Cardiac ventricle fibroblast (primary cell): ENCODE data around the genes ZNF813, CACNG8 and CACNG6.

- RAMPAGE, long total RNA, result no peak
These were observed 52.8 kb downstream of the ENSG00000269825 start for GRCh38 chr19:52637211-52638169.

- RAMPAGE, long total RNA, result no peak
These were observed 588 bp downstream of the ZNF888 start for GRCh38 chr19:52922359-52923320.

GRCh38 chr19:52942297-52943468 lies 19.5 kb upstream of the ZNF888 start:
- RAMPAGE, long total RNA, result no peak

GRCh38 chr19:52945590-52946369 lies 16.9 kb downstream of the ZNF816 start:
- RAMPAGE, long total RNA, result no peak

DNA sequence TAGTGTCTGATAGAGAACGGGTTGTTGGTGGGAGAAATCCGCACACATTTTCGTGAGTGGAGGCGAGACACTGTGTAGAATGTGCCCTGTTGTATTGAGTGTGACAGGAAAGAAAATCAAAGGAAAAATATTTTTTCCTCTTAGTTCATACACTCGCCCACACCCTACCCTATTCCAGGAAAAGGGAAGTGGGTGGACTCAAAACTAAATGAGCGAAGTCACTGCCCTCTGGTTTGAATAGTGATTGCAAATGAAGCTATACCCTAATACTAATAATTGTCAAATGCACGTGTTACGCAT lies 2.0 kb downstream of the ZNF347 start:
- RAMPAGE, long total RNA, result no peak

GRCh38 chr19:53389946-53390549 lies 4.9 kb upstream of the ZNF765 start:
- RAMPAGE, long total RNA, result no peak

DNA sequence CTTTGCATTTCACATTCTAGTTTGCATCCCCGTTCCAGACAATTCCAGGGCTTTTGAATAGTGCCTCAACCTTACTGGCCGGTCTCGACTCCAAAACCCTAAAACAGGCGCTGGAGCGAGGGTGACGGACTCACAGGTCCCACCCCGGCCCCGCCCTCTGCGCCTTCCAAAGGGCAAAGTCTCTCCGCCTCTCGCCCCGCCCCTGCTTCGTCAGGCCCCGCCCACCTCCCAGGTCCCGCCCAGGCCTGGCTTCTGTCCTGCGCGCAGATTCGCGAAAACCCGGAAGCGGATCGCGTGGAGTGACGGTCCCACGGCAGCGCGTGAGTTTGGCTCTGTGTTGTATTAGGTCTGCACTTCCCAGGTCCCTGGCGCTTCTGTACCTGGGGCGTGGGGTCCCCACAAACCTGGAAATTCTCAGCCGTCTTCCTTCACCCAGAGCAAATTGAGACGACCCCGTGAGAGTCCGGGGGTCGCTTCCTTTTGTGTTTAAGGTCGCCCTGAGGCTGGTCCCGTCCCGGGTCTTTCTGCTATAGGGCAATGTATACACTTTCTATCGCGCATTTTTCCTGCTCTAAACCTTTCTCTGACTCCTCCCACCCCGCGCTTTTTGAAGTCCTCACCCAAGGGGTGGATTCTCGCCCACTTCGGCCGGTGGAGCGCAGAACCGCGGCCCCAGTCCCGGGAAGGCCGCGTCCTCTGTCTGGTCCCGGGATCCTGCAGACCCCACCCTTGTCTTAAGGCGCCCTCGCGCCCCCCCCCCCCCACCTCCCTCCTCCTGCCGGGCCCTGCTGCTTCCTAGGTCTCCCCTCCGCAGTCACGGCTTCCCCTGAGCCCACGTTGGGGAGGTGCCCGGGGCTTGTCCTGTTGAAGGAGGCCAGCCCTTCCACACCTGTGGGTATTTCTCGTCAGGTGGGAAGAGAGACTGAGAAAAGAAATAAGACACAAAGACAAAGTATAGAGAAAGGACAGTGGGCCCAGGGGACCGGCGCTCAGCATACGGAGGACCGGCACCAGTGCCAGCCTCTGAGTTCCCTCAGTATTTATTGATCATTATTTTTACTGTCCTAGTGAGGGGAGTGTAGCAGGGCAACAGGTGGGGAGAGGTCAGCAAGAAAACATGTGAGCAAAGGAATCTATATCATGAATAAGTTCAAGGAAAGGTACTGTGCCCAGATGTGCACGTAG lies at the start of gene ZNF813:
Gene ZNF813, plus strand, starts transcription at position 264 of the 1,185 bp plus-strand sequence.
- RAMPAGE, long total RNA, result no peak

- RAMPAGE, long total RNA, result no peak
These were observed 33.6 kb upstream of the ZNF331 start for GRCh38 chr19:53504399-53504624.

GRCh38 chr19:53554328-53555516 lies 16.8 kb downstream of the ZNF331 start:
- RAMPAGE, long total RNA, result no peak

- RAMPAGE, long total RNA, result no peak
These were observed 25.0 kb downstream of the ZNF331 start for GRCh38 chr19:53562949-53563263.

DNA sequence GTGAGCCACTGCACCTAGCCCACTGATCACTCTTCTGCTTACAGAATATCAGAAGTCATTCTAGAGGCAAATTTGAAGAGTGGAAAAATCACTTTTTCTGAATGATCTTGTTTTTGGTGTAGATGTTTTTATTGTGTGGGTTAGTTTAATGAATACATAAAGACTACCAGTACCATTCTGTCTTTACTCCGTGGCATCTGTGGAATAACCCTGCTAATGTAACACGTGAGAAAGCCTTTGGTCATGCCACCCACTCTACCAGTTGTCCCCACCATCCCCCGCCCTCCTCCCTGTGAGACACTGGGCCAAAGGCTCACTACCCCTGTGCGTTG lies 41.1 kb downstream of the ZNF331 start:
- RAMPAGE, long total RNA, result no peak

DNA sequence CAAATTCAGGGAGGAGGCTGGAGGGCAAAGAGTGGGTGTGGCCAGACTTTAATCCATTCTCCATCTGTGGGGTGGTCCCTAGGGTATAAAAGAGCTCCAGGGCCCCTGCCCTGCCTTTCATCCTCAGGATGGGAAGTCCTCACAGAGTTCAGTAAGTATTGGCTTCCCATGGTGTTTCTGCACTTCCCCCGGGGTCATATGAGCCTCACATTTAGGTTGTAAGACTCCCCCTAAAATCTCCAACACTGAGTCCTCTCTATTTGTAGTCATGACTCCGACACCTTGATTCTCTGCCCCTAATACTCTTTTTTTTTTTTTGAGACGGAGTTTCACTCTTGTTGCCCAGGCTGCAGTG lies 33.0 kb downstream of the DPRX start:
- RAMPAGE, long total RNA, result no peak

DNA sequence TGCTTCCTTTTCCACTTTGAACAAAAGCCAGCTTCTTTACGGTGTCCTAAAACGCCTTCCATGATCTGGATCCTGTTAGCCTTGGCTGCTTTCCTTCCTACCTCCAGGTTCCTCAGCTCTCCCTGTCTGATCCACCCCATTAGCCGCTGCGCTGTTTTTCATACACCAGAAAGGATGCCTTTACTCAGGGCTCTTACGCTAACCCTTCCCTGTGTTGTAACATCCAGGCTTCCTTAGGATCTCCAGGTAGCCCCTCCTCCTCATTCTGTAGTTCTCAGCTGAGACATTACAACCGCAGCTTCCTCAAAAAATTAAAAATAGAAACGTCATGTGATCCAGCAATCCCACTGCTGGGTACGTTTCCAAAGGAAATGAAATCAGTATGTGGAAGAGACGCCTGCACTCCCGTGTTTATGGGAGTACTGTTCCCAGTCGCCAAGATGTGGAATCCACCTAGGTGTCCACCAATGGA lies 18.5 kb upstream of the MYADM start:
- RAMPAGE, long total RNA, result no peak

GRCh38 chr19:53851581-53852326 lies 15.9 kb upstream of the MYADM start:
- RAMPAGE, long total RNA, result no peak

- RAMPAGE, long total RNA, result no peak
These were observed 3.5 kb upstream of the CACNG8 start for GRCh38 chr19:53959233-53959691.

DNA sequence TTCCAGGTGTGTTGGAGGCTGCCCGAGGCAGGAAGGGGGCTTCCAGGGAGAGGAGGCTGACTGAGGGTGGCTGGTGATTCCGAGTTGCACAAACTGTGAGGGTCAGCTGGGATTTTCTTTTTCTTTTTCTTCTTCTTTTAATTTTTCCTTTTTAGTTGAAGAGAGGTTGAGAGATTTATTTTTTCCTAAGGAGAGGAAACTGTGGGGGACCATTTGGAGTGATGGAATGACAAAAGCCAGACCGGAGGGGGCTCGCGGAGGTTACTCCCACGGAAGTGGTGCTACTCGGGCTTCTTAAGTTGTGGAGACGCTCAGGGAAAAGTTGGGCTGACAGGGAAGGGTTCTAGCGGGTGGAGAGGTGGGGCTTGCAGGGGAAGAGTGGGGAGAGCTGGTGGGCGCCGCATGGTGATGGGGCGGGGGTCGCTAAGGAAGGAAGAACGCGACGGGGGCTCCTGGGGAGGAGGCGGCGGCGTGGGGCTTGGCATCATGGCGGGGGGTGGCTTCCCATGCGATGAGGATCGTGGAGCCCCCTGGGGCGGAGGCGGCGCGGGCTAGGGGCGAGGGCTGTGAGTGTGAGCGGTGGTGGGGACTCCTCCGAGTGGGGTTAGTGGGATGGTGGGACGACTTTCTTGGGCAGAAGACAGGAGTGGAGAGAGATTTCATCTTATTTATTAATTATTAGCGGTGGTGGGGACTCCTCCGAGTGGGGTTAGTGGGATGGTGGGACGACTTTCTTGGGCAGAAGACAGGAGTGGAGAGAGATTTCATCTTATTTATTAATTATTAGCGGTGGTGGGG lies 754 bp upstream of the CACNG8 start:
- RAMPAGE, long total RNA, result no peak

- RAMPAGE, long total RNA, result no peak
These were observed at the start of gene CACNG8 for GRCh38 chr19:53962864-53963338. TSS of gene CACNG8 (plus strand) at chr19:53962937.

DNA sequence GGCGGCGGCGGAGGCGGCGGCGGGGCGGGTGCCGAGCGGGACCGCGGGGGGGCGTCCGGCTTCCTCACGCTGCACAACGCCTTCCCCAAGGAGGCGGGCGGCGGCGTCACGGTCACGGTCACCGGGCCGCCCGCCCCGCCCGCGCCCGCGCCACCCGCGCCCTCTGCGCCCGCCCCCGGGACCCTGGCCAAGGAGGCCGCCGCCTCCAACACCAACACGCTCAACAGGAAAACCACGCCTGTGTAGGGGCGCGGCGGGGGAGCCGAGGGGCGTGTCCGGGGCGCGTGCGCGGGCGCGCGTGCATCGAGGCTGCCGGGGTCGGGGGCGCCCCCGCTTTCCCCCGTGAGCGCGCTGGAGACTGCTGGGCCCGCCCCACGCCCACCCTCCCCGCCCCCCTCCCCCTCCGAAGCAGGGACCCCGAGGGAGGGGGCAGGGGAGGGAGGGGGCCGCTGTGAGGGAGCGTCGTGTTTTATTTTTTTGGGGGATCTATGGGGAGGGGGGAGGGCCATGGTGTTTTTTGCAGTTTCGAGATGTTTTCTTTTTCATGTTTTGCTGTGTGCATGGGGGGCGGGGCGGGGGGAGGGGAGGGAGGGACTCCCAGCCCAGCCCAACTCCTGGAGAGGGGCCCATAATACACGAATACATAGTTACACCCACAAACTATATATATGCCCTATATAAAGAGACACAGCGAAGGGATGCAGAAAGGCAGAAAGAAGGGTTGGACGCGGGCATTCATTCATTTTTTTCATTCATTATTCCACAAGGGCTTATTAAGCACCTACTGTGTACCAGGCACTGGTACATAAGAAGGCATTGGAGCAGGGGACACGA lies 8.6 kb upstream of the CACNG6 start:
- RAMPAGE, long total RNA, result no peak

- RAMPAGE, long total RNA, result no peak
These were observed at the start of gene CACNG6 for GRCh38 chr19:53990973-53992108. TSS of gene CACNG6 (plus strand) at chr19:53991637.

- RAMPAGE, long total RNA, result no peak
These were observed 5.4 kb downstream of the NDUFA3 start for GRCh38 chr19:54107986-54108431.